Cardiac fibroblast (primary cell): Measurements from ENCODE around the genes RPH3AL and YWHAE.

DNA sequence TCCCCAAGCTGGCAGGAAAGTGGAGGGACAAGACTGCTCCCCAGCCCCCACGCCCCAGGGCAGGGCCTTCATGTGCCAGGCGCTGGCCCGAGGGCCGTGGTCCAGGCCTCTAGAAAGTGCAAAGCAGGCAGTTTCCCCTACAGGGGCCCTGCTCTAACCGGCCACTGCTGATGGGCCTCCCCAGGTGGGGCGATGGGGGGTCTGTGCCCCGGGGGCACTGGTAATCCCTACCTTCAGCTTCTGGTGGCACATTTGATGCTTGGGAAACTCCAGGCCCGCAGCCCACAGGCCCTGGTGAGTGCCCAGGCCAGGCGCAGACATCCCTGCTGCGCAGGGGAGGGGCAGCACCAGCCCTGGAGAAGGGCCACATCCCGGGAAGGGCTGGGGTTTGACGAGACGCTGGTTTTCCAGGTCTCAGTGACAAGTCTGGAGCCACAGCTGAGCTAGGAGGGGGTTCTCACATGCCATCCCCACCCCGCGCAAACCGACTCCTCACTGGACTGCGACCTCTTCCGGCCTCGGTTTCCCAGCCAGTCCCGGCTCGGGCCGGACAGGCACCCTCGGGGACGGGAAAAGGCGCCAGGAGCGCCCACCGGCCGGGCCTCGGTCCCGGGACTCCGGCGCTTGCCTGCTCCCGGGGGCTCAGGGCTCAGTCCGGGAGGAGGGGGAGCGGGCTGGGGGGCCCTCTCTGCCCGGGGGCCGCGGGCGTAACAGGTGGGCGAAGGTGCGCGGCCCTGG is 1.6 kb downstream of the DOC2B start:
- RRBS = 11% methylated on average over 14 of the region's 42 CpGs

DNA sequence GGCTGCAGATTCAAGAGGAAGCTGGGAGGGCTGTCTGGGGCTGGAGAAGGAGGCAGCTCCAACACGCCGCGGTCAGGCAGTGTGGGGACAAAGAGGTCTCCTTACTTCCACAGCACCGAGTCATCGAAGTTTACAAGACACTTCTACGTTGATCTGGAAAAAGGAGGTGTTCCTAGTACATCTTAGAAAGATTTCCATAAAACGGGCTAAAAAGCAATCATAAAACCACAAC is 17.9 kb upstream of the DOC2B start:
- RRBS = no CpG with 5 or more reads among the region's 7 CpGs

- RRBS = 6% methylated on average over 4 of the region's 13 CpGs
These were observed 78.2 kb upstream of the DOC2B start for GRCh38 chr17:259655-260097.

DNA sequence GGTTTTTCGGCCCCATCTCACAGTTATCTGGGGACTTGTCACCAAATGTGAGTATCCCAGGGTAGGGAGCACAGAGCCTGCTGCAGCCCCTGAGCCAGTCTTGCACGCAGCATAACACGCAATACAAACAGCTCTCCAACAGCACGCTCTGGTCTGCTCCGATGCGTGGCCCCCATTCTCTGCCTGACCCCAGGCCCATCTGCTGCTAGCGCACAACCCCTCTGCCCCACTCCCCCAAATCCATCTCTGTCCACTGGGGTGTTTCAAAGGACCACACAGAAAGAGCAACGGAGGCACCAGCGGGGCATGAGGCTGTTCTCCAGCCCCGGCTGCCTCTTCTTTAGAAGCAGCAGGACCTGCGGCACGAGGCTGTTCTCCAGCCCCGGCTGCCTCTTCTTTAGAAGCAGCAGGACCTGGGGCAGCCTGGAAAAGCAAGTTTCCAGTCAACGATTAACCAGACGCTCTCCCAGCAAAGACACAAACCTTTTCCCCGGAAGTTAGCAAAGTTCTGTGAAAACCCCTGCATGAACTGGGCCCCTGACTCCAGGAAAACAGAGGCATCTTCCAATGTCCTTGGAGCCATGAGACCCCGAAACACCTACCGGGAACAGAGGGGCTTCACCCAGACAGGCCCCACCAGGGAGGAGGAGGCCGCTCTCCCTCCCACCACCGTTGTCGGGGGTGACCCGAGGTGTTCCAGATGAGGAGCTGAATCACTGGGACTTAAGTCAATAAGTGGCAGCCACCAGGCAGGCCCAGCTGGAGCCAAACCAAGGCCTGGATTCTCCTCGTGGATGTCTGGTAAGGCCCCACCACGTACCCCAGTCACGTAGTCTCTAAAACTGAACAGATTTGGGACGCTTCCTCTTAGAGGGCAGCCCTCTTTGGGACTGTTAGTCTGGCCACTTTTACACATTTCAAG is at the start of gene RPH3AL:
Gene RPH3AL (minus strand): TSS at position 698 of the 922 bp plus-strand sequence.
- RRBS = 47% methylated on average over 3 of the region's 26 CpGs

DNA sequence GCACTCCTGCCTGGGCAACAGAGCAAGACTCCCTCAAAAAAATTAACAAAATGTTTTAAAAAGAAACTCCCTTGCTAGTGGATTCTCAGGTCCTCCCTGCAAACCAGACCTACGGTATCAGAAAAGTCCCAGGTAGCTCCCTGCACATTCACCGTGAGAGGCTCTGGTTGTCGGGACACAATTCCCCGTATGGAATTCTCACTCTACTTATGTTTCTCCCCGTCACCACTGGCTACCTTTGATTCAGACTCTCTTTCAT is 13.0 kb downstream of the C17orf97 start:
- RRBS = no CpG with 5 or more reads among the region's 5 CpGs

DNA sequence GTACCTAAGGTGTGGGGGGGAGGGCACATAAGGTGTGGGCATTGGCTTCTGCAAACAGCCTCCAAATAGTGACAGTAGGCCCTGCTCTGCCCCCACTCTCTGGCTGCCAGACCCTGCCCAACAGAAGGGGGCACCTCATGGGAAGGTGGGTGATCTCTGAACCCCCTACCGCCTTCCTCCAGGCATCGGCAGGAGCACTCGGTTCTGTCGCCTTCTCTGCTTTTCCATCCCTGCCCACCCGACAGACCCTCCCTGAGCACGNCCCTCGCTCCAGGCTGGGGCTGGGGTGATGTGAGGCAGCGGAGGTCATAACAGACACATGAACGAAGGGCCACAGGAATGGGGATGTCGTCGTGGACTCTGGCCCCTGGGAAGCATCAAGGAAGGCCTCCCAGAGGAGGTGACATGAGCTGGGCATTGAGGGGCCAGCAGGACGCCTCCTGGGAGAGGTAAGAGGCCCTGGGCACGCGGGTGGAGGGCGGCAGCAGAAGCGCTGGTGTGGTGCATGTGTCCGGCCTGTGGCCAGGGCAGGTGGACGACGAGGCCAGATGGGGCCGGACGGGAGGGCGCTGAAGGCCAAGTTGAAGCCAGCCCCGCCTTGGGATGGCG is 79.1 kb downstream of the C17orf97 start:
- RRBS = no CpG with 5 or more reads among the region's 24 CpGs

GRCh38 chr17:713920-714462 is 648 bp downstream of the VPS53 start:
- RRBS = no CpG with 5 or more reads among the region's 23 CpGs

DNA sequence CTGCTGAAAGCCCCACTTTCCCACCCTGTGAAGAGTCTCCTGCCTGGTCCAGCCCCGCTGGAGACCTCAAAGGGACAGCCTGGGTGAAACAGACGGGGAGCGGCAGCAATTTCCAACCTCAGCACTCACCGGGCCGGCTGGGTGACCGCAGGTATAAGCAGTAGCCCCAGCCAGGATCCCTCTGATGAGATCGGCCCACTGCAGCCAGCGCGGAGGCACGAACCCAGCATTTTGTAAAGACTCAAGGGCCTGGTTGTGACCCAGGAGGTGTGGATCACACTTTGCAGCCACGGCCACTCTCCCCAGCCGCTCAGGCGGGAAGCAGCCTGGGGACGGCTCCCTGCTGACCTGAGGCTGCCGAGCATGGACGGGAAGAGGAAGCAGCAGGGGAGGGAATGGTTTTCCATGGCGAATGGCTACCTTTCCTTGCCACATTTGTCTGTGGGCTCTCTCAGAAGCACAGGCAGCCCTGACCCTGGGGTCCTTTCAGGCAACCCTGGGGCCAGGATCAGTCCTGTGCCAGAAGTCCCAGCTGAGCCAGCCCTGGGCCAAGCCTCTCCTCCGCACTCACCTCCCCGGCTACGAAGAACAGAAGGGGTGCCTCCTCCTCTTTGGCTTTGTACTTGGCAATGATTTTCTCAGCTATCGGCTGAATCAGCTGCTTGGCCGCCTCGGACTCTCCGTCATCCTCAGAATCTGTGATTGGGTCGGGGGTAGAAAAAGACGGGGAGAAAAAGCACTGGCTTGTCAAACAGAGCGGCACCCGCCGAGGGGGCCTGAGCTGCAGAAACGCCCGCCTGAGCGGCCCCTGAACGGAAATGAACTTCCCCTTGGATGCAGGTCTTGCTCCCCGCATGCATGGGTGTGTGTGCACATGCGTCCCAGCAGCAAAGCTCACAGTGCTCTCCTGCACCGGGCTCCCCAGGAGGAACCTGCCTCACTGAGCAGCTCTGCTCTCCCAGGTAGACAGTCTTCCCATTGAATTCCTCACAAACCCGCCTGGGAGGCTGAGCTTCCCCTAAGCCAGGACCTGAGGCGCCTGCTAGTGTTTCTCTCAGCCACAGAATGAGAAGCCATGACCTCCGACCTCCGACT is 21.3 kb downstream of the MRM3 start:
- RRBS = no CpG with 5 or more reads among the region's 40 CpGs

- RRBS = no CpG with 5 or more reads among the region's 11 CpGs
These were observed 86.8 kb downstream of the MRM3 start for GRCh38 chr17:868881-869513.

- RRBS = no CpG with 5 or more reads among the region's 13 CpGs
These were observed 54.6 kb downstream of the NXN start for GRCh38 chr17:924826-925497.

- RRBS = 2% methylated on average over 20 of the region's 40 CpGs
These were observed 1.5 kb downstream of the NXN start for GRCh38 chr17:977796-978749.

DNA sequence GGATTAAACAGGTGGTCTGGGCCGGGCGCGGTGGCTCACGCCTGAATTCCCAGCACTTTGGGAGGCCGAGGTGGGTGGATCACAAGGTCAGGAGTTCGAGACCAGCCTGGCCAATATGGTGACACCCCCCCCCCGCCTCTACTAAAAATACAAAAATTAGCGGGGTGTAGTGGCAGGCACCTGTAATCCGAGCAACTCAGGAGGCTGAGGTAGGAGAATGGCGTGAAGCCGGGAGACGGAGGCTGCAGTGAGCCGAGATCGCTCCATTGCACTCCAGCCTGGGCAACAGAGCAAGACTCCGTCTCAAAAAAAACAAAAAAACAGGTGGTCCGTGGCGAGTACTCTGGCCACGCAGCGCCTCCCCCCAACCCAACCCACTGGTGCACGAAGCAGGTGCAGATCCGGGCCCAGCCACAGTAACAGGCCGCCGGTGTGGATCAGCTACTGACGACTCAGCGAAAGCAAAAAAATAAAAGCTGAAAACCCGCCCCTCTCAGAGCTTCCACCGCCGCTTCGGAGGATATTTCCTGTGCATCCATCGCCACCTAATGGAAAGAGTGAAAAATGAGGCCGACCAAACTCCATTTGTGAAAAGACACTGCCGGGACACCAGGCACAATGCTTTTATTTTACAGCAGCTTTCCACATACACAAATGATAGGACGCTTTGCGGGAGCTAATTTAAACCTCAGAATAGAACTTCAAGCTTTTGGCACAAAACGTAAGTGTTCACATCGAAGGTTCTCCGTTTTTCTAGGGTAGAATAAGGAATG is 1.3 kb upstream of the NXN start:
- RRBS = no CpG with 5 or more reads among the region's 37 CpGs

DNA sequence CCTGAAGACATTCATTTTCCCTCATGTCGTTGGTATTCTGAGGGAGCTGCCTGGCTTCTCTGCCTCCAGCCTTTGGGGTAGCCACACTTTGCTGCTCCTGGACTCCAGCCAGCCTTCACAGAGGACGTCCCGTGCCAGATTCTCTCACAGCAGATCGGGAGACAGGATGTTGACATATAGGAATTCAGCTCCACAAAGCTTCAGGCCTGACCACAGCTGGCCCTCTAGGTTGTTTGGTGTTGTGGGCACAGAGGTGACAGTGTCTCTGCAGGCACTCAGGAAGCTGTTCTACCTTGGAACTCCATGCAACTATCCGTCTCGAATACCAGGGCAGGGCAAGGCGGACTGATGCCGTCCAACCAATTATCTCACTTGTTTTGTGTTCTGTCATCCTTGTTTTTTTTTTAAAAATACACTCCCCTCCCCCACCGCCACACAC is 4.3 kb downstream of the TIMM22 start:
- RRBS = no CpG with 5 or more reads among the region's 9 CpGs

DNA sequence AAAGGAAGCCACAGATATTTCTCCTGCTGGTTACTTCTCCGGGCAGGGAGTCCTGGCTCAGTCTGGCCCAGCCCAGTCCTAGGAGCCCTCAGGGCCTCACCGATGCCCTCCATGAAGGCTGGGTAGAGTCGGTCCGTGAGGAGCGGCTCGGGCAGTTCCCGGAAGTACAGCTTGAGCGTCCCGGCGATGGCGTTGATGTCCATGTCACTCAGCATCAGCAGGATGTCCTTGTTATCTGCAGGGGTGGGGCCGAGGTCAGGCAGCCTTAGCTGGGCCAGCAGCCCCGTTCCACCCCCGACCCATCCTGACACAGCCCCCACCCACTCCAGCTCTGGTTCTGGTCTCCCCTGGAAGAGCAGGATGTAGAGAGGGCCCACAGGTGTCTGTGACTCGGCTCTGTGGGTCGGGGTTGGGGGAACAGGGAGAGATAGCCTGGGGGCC is 13.7 kb downstream of the TIMM22 start:
- RRBS = no CpG with 5 or more reads among the region's 16 CpGs

GRCh38 chr17:1046820-1047590 is 50.1 kb downstream of the TIMM22 start:
- RRBS = 49% methylated on average over 5 of the region's 28 CpGs

GRCh38 chr17:1050180-1051207 is 53.6 kb downstream of the TIMM22 start:
- RRBS = no CpG with 5 or more reads among the region's 34 CpGs

DNA sequence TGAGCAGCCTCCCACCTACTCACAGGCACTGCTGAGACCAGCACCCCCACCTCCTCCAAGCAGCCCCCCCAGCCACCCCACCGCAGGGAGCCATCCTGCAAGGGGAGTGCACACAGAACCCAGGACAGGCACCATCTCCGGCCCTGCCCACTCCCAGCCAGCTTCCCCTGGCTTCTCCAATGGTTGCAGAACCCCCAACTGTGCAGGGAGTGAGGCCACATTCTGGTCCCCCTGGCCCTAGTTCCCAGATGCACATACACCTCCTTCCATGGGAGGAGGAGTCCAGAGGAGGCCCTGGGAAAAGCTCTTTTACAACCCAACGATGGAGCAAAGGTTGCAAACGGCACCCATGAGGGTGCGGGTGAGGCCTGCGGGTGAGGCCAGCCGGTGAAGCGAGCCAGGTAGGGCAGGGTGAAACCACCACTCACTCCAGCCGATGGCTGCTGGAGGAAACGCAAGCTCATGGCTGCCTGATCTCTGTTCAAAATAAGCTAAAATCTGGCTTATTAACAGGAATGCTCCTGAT is 69.7 kb downstream of the ABR start:
- RRBS = no CpG with 5 or more reads among the region's 10 CpGs

- RRBS = no CpG with 5 or more reads among the region's 11 CpGs
These were observed 10.7 kb downstream of the ABR start for GRCh38 chr17:1169023-1169471.

GRCh38 chr17:1210429-1211083 is 30.8 kb upstream of the ABR start:
- RRBS = no CpG with 5 or more reads among the region's 16 CpGs

DNA sequence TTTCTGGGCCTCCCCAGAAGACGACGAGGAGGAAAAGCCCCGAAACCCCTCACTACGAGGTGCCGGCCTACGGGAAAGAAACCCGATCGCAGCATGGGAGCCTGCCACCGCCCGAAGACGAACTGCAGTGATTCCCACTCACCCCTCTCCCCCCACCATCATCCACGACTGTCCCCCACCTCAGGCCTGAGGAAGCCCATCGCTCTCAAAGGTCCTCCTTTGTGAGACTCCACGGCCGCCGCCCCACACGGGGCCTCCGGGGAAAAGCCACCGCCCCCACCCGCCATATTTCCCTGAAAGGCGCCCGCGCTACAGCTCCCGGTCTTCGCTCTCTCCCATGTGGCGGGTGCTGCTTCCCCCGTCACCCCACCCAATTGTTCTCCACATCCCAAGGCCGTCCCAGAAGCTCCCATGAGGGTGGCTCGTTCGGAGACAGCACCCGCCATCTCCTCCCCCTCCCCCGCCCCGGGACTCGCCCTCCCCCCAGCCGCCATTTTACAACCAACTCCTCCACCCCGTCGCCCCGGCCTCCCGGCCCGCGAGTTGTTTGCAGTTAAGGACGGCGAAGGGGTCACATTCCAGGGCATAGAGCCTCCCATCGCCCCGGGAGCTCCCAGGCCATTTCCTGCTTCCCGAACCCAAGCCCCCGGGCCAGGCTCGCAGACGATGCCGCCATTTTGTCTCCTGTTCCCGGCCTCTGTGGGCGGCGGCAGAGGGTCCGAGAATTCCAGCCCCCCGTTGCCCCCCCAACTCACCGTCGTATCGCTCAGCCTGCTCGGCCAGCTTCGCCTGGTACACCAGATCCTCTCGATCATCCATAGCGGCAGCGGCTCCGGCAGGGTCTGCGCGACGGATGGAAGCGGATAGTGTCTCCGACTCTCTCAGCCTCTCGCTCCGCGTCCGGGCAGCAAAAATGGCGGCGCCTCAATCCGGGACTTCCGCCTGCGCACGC is at the start of gene YWHAE:
Gene YWHAE (minus strand): TSS at position 931 of the 952 bp plus-strand sequence.
- RRBS = under 1% methylated on average over 35 of the region's 79 CpGs